Right ventricle myocardium (tissue), 1 donor: ENCODE results near the genes KLHL15, SUPT20HL1 and GK.

GRCh38 chrX:21855991-21856390, 204 bp downstream of the YY2 start:
- PRO-cap, 2 experiments, result no peak in any of the 2 experiments

- PRO-cap, 2 experiments, result no peak in any of the 2 experiments
Measured at GRCh38 chrX:21973786-21974627, 33.5 kb downstream of the SMS start.

GRCh38 chrX:22300046-22300607, 27.4 kb downstream of the CBLL2 start:
- PRO-cap, 2 experiments, result no peak in any of the 2 experiments

DNA sequence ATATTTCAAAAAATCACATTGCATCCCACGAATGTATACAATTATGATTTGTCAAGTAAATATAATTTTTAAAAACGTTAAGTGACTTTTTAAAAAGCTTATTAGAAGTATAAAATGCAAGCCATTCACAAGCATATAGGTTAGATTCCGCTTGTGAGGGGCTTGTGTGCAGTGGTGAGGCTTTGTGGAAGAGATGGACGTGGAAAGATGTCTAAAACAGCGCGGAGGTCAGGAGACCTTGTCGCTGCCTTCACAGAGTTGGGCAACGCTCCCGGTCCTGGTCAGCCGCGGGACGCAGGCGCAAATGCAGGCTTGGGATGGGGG, 261 bp upstream of the PRDX4 start:
- PRO-cap, 2 experiments, result peak in 2 of 2 experiments; most common minus-strand start position 279 of the sequence (in 2)

DNA sequence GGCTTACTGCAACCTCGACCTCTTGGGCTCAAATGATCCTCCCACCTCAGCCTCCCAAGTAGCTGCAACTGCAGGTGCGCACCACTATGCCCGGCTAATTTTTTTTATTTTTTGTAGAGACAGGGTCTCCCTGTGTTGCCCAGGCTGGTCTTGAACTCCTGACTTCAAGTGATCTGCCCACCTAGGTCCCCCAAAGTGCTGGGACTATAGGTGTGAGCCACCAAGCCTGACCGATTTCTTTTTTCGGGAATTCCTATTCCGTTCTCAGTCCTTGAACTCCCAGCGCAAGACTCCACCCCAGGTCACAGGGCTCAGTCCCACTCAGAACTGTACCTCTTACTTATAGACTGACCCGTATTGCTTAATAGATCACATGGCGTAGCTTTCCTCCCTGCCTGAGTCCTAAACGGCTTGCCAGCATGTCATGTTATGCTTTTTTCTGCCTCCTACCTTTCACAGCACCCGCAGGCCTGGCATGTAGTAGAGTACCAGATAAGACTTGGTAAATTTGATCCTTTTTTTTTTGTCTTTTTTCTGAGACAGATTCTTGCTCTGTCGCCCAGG, 22.3 kb downstream of the SAT1 start:
- PRO-cap, 2 experiments, result no peak in any of the 2 experiments

- PRO-cap, 2 experiments, result no peak in any of the 2 experiments
Measured at GRCh38 chrX:23839224-23839382, 56.1 kb downstream of the SAT1 start.

- PRO-cap, 2 experiments, result no peak in any of the 2 experiments
Measured at GRCh38 chrX:23936046-23936502, 28.3 kb downstream of the CXorf58 start.

GRCh38 chrX:24024944-24025214, 2.1 kb downstream of the KLHL15 start:
- PRO-cap, 2 experiments, result no peak in any of the 2 experiments

GRCh38 chrX:24026905-24027563, at the start of gene KLHL15:
Gene KLHL15, minus strand, starts transcription at chrX:24027186.
- PRO-cap, 2 experiments, result no peak in any of the 2 experiments

DNA sequence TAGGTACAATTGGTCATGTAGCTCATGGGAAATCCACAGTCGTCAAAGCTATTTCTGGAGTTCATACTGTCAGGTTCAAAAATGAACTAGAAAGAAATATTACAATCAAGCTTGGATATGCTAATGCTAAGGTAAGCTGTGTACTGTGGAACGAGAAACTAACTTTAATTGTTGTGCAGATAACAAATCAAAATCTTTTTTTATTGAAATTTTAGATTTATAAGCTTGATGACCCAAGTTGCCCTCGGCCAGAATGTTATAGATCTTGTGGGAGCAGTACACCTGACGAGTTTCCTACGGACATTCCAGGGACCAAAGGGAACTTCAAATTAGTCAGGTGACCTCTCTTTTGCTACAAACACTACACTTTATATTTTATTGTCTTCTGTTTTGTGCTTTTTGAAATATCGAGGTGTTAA, 2.7 kb downstream of the EIF2S3 start:
- PRO-cap, 2 experiments, result no peak in any of the 2 experiments

GRCh38 chrX:24133119-24133835, 16.3 kb upstream of the ZFX start:
- PRO-cap, 2 experiments, result no peak in any of the 2 experiments

DNA sequence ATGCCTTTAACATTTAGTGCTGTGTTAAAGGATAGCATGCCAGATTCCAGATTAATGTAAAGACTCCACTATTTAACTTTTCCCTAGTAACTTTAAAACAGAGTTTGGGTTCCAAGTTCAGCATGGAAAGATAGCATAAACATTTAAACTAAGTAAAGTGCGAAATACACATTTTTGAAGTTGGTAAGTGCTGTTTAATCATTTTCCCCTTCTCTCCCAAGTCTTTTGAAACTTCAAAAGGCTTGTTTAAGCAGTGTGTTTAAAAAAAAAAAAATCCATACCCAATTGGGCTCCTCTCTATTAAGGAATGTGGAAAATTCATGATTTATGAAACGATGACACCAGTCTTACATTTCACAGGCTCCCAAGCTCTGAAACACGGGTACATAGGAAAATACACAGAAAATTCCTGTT, 1.1 kb upstream of the ZFX start:
- PRO-cap, 2 experiments, result no peak in any of the 2 experiments

DNA sequence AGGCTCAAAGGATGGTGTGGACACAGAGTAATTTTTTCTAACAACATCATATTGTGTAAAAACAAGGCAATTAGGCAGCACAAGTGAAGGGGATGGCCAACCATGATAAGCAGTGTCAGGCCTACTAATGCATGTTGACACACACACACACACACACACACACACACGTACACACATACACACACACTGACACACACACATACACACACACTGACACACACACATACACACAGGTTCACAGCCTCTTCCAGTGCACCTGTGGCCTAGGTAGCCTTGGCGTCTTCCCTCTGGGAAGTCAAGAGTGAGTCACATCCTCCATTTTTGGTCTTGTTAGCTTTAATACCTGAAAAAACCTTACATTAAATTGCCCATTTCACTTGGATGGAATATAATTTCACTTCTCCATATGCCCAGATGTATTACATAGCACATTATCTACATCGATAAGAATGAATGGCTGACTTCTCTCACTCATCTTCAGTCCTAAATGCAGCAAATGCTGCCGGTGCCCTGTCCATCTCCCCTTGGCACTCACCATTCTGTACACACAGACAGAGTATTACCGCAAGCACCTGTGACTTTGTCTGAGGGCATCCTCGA, at the start of gene SUPT20HL1:
Gene SUPT20HL1, plus strand, starts transcription at position 316 of the 600 bp plus-strand sequence.
- PRO-cap, 2 experiments, result no peak in any of the 2 experiments

DNA sequence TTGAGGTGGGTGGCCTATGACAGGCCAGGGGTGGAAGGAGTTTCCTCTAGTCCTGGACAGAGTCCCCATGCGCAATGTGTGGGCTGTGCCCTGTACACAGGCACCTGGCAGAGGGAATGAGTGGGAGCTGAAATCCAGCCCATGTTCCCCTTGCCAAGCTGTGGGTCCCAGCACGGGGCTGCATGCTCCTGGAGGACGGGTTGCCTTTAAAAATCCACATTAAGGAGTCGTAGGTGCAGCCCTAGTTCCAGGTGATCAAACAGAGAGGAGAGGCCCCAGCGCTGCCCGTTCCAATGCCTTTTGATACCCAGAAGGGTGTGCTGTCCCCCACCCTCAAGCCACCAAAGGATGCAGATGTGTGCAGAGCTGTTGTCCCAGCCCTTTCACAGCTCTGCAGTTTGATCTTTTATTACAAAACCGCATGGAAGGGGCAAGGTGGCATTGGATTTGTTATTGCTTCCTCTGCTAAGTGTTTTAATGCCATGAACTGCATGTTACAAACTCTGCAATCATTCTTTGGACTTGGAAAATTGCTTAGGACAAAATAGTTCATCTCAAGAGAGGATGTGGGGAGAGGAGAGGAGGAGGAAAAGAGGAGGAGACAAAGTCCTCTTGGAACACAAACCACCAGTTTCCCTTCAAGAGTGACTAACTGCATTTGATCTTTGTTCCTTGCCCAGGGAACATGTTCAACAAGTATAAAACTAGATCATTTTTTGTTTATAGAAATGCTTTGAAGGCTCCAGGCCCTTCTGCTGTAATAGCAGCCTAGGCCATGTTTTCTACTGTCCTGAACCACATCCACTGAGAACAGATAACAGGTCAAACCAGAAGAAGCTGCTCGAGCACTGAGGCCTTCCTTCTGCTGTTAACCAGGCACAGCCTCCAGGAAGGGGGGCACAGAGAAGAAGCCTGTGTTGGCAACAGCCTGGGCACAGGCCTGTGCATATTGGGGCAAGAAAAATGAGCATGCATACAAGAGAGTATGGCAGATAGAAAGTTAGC, 37.7 kb upstream of the PDK3 start:
- PRO-cap, 2 experiments, result no peak in any of the 2 experiments

- PRO-cap, 2 experiments, result no peak in any of the 2 experiments
Measured at GRCh38 chrX:24494634-24495351, 29.7 kb downstream of the PDK3 start.

DNA sequence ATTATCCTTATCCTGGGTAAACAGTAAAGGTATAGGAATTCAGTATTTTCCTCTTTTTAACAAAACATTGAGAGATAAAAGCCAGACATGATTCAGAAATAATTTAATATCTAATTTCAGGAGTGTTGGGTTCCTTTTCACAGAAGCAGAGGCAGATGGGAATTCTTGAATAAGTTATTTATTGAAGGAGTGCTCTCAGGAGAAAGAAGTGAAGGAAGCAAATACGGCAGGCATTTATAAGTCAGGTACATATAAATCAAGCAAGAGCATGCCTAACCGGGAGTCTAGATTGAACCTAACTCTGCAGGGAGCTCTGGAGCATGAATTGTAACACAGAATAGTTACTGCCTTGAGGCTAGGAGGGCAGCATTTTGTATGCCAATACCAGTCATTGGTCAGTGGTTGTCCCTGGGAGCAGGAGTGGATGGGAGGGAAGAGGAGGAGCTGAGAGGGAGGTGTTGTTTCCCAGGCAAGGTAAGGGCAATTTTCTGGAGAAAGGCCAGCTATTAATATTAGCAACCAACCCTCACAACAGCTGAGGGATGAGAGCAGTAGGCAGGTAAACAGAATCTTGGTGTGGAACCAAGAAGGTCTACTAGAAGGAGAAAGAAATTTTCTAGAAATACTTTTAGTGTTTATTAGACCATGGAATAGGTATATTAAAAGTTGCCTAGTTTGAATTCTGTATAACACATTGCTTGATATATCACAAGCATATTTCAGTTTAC, 224.6 kb upstream of the DCAF8L1 start:
- PRO-cap, 2 experiments, result no peak in any of the 2 experiments

- PRO-cap, 2 experiments, result no peak in any of the 2 experiments
Measured at GRCh38 chrX:28481078-28481468, 106.2 kb upstream of the IL1RAPL1 start.

DNA sequence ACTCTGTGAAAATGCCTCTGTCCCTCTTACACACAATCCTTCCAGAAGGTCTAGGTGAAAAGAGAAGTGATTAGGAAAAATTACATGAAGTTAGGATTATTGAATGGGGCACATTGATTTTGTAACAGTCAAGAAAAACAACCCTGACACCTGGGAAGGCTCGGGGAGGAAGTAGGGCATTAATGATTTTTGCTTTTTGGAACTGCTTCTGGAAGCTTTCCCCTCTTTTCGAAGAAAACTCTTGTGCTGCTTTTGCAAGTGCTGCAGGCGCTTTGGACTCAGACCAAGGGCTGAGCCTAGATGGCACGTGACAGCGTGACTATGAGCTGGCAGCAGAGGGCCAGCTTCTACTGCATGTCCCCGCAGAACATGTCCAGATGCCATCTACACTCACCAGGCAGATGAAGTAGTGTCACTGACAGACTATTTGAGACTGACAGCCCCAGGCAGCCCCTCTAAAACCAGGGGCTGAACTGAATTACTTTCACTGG, 6.3 kb downstream of the NR0B1 start:
- PRO-cap, 2 experiments, result no peak in any of the 2 experiments

- PRO-cap, 2 experiments, result peak in 2 of 2 experiments; most common plus-strand start chrX:30653423 (in 2); most common minus-strand start chrX:30653988 (in 2)
Measured at GRCh38 chrX:30653250-30654545, at the start of gene GK. Gene GK, plus strand, starts transcription at chrX:30653423.

DNA sequence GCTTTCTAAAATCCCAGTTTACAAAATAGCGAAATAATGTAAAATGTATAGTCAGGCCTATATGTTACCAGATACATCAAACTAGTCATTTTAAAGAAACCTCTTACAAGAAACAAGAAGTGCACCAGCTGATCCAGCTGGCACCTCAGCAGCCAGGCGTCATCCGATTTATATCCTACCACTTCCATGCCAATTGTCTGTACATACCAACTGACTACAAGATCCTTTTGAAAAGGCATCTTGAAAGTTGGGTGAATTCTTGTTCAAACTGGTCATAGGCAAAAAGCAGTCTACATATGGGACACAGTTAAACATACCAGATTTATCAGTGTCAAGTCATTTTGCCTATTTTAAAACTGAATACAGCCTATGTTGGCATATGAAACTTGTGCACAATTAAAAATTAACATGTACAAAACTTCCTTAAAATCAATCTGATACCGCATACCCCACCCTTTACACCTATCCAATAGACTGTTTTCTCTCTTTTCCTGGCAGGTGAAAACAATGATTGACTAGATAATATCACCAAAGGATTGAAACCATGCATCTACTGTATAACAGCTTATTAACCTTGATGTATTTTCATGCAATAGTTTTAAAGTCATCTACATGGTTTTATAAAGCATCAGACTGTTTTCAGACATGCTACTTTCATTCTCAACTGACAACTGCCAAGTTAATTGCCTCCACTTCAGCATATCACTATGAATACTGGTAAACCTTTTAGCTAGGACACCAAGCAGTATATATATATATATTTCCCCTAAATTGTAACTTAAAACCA, 60.2 kb downstream of the TAB3 start:
- PRO-cap, 2 experiments, result no peak in any of the 2 experiments